Measurements from ENCODE around the genes ANO10, TOPAZ1 and CCR3.

DNA sequence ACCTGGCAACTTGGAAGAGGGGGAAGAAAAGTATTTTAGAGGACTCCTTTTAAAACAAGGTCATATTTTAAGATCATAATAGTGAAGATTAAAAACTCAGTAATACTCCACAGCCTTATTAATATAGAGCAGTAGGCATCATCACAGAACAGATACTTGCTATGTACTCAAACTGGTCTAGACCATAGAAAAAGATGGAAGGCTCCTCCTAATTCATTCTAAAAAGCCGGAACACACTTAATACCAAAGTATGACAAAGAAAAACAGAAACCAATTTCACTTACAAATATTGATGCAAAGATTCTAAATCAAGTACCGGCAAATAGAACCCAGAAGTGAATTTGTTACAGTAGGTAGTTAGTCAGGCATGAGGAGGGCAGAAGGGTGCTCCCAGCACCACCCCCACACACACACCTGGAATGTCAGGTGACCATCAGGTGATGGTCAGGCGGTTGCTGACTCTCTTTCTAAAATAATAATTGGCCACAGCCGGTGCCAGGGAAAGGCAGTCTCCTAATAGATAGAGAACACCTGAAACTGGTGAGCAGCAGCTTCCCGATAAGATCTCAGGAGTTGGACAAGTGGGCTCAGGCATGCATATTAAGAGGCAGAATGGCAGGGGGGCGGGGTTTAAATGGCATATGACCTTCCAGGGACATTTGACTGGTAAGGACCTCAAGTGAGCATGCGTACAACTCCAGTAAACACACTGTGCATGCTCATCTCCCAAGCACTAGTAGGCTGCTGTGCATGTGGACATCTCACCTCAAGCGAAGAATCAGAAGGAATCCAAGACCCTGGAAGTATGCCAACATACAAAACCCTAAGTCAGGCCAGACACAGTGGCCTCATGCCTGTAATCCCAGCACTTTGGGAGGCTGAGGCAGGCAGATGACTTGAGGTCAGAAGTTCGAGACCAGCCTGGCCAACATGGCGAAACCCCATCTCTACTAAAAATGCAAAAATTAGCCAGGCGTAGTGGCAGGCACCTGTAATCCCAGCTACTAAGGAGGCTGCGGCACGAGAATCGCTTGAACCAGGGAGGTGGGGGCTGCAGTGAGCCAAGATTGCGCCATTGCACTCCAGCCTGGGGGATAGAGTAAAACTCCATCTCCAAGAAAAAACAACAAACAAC is 131.0 kb downstream of the ANO10 start:
- RRBS: no CpG with 5 or more reads among the region's 15 CpGs

DNA sequence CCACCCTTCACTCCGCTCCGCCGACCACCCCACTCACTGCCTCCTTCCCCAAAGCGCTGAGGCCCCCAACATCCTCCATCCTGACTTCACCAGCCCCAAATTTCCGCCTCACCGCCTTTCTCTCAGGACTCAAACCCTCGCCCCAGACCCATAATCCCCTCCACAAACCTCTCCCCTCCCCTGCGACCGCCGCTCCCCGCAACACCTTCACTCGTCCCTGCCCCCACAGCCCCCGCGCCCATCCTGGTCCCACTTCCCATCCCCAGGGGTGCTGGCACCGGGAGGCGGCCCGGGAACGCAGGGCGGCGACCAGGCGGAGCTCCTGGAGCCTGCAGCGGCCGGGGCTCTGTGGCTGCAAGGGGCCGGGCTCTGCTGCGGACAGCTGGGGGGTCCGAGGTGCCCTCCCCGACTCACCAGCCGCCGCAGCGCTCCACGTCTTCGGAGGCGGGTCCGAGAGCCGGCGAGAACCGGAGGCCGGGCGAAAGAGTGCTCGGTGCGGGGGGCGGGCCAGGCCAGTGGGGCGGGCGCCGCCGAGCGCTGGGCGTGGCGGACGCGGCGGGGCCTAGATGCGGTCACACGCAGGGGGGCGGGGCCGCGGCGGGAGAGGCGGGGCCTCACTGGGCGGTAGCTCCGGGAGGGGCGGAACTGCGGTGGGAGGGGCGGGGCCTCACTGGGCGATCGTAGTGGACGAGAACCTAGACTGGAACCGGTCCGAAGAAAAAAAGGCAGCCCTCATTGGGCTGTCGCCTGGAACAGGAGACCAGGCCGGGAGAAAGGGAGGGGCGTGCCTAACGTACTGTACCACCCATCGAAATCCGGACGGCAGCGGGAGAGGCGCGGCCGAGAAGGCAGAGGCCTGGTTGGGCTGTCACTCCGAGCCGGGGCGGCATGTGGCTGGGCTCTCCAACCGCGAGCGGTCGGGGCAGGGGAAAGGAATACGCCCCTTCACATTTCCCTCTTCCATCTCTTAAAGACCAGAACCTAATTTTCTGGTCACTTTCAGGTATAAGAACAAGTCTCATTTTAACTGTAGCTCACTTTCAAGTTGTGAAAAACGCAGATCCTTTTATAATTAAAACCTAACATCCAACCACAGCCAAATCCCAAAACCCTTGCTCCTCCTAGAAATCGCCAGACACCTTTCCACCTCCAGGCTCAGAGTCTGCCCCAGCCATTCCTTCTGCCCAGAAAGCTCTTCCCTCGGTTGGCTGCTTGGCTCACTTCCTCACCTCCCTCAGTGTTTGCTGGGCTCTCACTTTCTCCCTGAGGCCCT is at the start of gene ANO10:
Gene ANO10, minus strand, starts transcription at position 517 of the 1,273 bp plus-strand sequence.
- RRBS: 2% methylated on average over 35 of the region's 91 CpGs

GRCh38 chr3:44241704-44242249 is at the start of gene TOPAZ1:
TOPAZ1 (plus strand) TSS chr3:44241886.
- RRBS: no CpG with 5 or more reads among the region's 45 CpGs

DNA sequence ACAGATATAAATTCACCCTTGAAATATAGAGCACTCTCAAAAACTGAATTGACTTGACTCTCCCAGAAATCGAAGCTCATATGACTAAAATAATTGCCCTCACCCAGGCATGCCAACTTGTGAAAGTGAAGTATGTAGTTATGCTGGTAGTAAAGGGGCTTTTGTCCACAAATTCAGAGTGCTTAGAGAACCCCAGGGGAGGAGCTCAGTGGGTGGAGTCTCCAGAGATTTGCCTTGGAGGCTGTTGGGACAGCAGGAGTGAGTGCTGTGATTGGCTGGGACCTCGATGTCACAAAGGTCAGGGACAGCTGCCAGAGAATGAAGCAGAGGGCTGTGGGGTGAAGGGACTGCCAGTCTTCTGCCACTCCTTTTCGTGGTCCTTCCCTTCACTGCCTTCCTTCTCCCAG is 49.8 kb downstream of the ZNF445 start:
- RRBS: no CpG with 5 or more reads among the region's 3 CpGs

- RRBS: no CpG with 5 or more reads among the region's 4 CpGs
Measured at GRCh38 chr3:44951735-44952217, 24.2 kb downstream of the ZDHHC3 start.

DNA sequence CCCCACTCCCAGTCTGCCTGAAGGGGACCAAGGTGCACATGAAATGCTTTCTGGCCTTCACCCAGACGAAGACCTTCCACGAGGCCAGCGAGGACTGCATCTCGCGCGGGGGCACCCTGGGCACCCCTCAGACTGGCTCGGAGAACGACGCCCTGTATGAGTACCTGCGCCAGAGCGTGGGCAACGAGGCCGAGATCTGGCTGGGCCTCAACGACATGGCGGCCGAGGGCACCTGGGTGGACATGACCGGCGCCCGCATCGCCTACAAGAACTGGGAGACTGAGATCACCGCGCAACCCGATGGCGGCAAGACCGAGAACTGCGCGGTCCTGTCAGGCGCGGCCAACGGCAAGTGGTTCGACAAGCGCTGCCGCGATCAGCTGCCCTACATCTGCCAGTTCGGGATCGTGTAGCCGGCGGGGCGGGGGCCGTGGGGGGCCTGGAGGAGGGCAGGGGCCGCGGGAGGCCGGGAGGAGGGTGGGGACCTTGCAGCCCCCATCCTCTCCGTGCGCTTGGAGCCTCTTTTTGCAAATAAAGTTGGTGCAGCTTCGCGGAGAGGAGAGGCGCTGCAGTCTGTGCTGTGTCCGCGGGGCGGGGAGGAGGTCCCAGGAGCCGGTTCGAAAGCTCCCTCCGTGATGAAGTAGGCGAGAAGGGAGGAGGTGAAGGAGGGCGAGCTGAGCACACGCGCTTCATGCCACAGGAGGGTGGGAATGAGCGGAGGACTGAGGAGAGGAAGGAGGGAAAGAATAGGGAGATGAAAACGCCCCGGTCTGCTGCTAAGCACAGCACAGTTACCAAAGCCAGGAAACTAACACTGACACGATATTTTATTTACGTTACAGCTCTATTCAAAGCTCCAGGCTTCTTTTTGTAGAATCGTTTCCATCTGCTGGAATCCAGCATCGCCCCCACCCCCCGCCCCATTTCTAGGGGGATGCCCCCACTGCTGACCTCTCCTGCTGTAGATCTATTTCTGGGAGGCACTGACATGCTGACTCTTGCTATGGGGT is 9.7 kb downstream of the CLEC3B start:
- RRBS: 5% methylated on average over 7 of the region's 66 CpGs

- RRBS: no CpG with 5 or more reads among the region's 8 CpGs
Measured at GRCh38 chr3:45064704-45065200, 38.6 kb downstream of the CLEC3B start.

DNA sequence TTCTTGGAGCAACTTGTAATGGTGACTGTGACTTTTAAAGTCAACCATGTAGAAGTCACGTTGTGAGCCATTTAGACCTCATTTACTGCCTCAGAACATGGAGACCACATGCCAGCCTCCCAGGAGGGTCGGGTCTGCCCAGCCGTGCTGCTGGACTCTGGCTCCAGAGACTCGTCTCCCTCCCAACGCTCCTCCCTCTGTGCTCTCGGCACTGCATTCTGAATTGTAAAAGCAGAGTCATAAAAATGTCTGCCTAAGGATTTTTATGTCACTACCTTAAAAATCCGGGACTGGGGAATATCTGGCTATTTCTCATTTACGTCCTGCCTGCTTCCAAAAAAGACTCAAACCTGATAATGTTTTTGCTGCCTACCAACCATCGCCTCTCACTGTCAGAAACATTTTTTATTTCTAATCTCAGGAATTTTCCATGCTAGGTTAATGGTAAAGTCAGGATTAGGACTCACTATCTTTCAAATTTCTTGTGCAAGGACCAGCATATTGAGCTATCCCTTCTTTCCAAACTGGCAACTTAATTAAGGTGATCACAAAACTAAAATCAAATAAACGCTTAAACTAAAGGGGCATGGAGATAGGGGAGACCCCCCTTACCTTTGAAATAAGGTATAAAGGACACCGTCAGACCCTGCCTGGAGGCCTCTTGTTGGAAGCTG is 53.4 kb downstream of the CDCP1 start:
- RRBS: no CpG with 5 or more reads among the region's 11 CpGs

GRCh38 chr3:45120118-45120882 is 25.9 kb downstream of the CDCP1 start:
- RRBS: no CpG with 5 or more reads among the region's 5 CpGs

DNA sequence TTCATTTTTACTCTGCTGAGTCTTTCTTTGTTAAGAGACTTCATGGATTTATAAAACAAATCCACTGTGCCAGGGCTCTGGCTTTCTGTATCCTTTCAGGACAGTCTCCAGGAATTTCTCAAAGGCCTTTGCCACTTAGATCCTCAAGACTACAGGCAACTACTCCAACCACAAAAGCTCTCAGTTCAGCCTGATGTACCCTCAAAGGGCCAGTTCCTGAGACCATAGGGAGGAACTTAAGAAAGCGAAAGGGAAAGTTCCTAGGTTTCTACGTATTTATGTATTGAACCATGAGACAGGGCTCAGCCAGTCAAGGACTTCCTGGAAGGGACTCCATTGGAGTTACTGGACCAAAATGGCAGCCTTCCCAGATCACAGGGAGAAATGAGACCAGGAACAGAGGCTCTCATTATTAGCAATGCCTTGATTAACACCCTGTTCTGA is 1.9 kb downstream of the CDCP1 start:
- RRBS: no CpG with 5 or more reads among the region's 2 CpGs

DNA sequence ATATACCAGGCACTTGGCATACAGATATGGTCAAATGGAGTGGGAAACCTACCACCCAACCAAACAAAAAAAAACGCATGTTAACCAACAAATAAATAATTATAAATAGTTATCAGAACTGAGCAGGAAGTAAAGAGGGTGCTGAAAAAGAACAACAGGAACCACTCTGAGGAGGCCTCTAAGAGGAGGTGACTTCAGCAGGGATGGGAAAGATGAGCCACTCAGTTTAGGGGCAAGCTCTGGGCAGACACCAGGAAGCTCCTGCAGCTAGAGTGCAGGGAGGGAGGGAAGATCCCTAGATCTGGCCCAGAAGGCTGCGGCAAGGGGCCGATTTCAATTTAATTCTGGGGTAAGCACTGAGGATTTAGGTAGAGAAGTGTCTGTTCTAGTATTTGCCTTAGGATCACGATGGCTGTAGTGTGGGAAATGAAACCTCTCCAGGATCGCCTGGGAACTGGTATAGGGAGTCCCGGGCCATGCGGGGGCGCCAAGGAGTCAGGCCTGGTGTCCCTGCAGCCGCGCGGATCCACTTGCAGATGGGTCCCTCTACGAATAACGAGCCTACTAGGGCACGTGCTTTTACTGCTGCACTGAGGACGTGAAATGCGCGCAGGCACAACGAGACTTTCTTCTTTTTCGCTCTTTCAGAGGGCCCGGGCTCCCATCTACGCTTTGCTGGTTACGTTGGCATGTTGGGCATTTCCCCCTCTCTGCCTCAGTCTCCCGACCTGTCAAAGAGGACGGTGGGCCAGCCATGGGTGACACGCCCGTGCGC is 1.5 kb upstream of the LIMD1 start:
- RRBS: no CpG with 5 or more reads among the region's 27 CpGs

DNA sequence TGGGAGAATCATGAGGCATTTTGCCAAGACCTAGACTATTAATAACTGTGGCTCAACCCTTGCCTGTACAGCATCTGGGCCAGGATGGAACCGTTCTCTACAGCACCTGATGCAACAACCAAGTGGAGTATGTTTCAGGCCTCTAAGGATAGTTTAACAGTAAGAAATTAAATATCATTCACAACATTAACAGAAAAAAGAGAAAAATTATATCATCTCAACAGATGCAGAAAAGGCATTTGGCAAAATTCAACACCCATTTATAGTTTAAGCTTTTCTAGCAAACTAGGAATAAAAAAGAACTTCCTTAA is 20.3 kb upstream of the SLC6A20 start:
- RRBS: no CpG with 5 or more reads among the region's 1 CpG

GRCh38 chr3:45915179-45916413 is 27.7 kb upstream of the CXCR6 start:
- RRBS: 6% methylated on average over 3 of the region's 25 CpGs

DNA sequence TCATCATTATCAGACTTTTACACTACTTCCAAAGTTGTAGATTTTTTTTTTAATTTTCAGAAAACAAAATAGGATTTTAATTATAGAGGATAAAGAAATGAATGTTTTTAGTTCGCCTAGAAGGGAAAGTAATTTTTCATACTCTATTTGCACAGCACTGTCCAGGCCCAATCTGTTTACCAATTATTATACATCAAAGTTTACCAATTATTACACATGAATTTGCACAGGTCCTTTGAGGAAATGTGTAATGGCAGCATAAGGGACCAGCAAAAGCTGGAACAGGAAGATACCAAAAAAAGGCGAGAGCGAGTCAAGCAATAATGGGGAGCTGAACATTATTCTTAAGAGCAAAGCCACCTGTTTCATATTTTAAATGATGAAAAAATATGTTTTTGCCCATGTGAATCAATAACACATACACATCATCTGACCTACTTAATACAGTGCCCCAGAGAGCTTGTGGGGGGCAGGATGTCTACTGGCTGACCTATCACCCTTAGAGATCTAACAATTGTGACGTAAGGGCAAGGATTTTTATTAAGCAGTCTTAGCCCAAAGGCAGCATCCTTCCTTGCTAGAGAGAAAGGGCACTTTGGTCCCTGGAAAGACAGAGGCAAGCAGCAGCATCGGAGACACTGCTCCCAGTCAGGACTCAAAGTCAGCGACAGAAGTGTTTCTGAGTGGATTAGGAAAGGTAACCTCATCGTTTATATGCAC is 1.4 kb downstream of the CXCR6 start:
- RRBS: no CpG with 5 or more reads among the region's 7 CpGs

- RRBS: no CpG with 5 or more reads among the region's 30 CpGs
Measured at GRCh38 chr3:45967254-45968525, 24.4 kb downstream of the CXCR6 start.

DNA sequence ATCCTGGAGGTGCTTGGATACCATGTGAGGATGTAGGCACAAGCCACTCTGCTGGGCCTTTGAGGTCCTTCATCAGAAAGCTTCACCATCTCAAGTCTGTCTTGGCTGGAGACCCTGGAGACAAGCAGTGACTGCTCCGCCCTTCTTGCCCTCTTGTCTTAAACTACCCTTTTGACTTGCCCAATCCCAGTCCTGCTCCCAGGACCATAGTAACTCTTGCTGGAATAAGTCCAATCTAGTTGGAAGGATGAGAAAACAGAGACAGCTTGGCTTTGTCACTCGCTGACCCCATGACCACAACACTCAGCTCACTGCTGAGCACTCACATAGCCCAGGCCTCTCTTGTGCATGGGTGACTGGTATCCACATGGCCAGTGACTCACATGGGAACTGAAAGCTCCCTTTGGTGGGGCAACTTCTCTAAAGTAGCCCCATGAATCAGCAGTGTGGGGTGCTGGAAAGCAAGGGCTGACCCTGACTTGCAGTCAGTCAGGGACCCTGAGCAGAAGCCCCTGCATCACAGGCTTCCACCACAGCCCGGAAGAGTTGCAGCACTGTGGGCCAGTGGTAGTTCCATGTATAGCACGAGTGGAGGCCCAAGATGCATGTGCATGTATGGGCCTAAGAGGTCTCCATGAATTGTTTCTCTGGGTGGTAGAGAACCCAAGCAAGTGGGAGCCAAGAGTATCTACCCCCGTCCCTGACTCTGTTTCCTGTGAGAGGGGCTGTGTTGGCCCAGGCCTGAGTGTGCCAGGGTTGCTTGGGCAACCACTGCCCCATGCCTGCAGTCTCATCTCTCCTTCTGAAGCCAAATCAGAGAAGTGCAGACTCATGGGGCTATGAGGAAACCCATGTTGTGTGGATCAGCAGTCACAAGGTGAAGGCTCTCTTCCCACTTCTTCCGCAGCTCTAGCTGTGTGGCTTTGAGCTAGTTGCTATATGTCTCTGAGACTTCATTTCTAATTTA is 62.1 kb upstream of the XCR1 start:
- RRBS: no CpG with 5 or more reads among the region's 6 CpGs

GRCh38 chr3:46097582-46098306 is 70.5 kb upstream of the XCR1 start:
- RRBS: no CpG with 5 or more reads among the region's 7 CpGs

DNA sequence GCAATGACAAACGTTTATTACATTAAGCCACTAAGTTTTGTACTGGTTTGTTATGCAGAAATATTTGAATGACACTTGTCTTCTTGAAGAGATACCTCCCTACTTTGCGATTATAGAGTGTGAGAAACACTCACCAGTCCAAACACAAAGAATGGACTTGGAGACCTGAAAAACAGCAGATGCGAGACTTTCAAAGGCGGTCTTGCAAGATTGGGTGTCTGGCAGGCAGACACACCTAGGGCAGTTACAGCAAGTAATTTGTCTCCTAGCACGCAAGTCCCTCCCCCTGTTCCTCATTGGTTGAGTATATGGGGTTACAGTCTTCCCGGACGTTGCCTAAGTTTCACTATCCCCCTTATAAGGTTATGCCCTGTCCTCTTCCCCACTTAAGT is 83.7 kb upstream of the XCR1 start:
- RRBS: no CpG with 5 or more reads among the region's 7 CpGs

DNA sequence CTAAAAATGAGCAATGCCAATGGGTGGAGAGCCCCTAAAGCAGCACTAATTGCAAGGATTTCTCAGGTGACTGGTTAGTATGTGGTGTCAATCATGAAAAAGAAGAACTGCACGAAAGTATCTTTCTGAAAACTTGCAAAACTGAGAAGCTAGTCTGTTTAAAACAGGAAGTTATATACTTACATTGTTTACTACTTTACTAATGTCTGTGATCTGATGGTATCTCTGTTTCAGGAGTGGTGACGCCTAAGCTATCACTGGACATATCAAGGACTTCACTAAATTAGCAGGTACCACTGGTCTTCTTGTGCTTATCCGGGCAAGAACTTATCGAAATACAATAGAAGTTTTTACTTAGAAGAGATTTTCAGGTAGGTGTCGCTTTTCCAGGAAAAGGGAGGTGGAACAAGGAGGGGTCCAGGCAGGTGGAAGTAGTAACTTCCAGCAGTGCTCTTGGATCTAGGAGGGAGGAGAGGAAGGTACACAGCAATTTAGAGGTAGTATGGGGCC is at the start of gene CCR3:
Gene CCR3, plus strand, starts transcription at position 293 of the 510 bp plus-strand sequence.
- RRBS: no CpG with 5 or more reads among the region's 5 CpGs

All from epithelial cell of esophagus (primary cell).